A172 (cell line): ENCODE results near the genes GABARAP and MPDU1.

GRCh38 chr17:7218122-7218517, 693 bp upstream of the DLG4 start:
- RAMPAGE, long total RNA: no peak

DNA sequence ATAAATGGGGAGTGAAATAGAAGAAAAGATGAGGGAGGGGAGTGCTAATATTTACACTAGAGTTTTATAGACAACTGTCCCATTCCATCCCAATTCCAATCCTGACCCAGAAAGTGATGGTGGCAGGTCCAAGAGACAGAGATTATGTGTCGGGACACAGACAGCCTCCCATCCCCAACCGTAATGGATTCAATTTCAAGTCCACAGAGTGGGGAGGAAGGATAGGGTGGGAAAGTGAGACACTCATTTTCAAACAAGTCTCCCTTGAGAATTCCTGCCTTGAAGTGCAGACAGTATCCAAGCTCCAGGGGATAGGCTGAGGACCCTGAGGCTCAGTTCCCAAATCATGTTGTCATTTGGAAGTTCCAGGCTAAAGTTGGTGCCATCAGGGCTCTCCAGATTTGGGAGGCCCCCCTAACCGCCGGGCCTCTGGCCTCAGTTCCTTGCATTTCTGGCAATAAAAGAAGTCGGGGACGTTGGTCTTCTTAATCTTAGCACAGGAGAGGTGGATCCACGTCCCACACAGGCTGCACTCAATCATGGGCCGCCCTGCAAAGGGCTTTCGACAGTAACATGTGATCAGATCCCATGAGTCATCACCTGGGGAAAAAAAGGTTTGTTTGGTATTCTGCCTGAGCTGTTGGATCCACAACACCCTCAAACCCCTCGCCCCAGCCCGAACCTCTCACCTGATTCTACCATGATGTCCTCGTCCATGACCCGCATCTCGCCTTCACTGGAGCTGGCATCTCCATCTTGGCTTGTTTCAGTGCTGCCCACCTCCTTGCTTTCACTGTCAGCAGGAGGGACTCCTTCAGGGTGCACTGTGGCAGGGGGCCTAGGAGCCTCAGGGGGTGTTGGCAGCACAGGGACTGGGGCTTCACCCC, 1.2 kb upstream of the DVL2 start:
- RAMPAGE, long total RNA: no peak

GRCh38 chr17:7241999-7242913, at the start of gene GABARAP:
GABARAP (minus strand) TSS chr17:7242449.
- RAMPAGE, long total RNA: start-site peak on the minus strand at chr17:7242321-7242394, 1,853 and 3,853 reads in 2 replicates

DNA sequence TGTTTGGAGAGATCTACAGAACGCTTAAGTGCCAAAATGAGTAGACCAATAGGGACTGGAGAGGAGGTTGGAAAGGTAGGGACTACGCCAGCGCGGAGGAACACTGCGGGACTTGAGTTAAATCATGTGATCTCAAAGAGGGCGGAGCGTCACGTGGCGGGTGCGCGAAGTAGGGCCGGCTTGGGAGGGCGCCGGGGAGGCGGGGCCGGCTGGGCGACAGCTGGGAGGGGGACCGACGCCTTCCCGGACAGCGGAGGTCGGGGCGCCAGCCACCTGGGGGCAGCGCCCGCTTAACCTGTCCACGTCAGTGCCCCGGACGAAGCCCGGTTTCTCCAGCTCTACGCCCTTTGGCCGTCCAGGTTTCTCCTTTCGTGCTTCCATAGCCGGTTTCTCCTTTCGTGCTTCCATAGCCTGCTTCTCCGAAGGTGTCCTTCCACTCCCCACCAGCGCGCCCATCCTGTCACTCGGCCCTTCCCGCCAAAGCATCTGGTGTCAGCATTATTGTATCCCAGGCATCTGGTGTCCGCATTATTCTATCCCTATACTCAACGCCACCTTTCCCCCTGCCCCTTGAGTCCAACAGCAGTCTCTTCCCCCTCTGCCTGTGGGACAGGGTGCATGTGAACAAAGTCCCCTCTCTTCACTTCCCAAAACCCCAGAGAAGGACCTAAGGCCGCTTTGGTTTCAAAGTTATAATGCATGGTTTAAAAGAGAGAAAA, 824 bp upstream of the GABARAP start:
- RAMPAGE, long total RNA: no peak

- RAMPAGE, long total RNA: no peak
Measured at GRCh38 chr17:7262940-7263767, 876 bp upstream of the CLDN7 start.

GRCh38 chr17:7289323-7289722, 5.1 kb downstream of the YBX2 start:
- RAMPAGE, long total RNA: no peak

GRCh38 chr17:7311339-7312319, 3.5 kb downstream of the GPS2 start:
- RAMPAGE, long total RNA: no peak

- RAMPAGE, long total RNA: no peak
Measured at GRCh38 chr17:7312947-7313716, 2.0 kb downstream of the GPS2 start.

- RAMPAGE, long total RNA: no peak
Measured at GRCh38 chr17:7346319-7347244, 5.4 kb upstream of the KCTD11 start.

DNA sequence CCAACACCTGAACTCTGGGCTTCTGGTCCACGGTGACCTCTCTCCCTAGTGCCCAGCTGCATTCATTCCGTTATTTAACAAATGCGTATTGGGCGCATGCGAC, 1.1 kb upstream of the KCTD11 start:
- RAMPAGE, long total RNA: no peak

DNA sequence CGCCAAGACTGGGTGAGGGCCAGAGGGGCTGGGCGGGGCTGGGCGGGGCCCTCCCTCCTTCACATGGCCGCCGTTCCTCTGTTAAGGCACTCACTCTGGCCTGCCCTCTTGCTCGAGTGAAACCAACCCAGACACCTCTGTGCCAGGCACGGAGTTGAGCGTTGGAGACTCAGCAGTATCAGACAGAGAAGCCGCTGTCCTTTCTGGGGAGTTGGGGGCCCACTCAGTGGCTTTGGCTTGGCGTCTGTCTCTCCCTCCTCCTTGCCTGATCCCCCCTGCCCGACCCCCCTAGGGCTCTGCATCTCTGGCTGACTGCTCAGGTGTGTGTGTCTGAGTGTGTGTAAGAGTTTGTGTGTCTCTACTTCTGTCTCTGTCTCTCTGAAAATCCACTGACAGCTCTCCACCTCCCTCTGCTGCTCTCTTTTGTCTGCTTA, 4.0 kb upstream of the SPEM1 start:
- RAMPAGE, long total RNA: no peak

DNA sequence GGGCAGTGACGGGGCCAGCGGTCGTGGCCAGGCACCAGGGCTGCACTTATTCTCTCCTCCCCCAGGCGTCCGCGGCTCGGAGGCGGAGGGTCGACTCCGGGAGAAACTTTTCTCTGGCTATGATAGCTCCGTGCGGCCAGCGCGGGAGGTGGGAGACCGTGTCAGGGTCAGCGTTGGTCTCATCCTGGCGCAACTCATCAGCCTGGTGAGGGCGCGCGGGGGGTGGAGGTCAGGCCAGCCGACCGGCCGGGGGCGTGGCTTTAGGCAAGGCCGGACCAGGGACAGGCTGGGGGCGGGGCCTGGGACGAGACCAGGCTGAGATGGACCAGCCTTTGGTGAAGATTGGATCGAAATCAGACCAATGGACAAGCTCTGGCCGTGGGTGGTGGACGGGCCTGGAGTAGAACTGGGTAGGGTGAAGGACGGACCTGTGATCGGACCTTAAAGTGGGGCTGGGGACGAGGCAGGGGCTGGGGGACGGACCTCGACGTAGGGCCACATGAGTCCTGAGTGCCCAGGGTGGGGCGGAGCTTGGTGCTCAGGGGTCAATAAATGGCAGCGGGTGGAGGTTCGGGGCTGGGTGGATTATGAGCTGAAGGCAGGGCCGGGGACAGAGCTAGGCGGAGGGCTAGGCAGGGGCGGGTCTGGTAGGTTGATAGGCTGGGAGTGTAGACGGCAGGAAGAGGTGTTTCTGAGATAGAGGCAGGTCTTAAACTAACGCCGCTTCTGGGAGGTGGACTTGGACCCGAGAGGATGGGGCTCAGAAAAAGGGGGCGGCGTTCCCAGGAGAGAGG, 541 bp downstream of the CHRNB1 start:
- RAMPAGE, long total RNA: no peak

DNA sequence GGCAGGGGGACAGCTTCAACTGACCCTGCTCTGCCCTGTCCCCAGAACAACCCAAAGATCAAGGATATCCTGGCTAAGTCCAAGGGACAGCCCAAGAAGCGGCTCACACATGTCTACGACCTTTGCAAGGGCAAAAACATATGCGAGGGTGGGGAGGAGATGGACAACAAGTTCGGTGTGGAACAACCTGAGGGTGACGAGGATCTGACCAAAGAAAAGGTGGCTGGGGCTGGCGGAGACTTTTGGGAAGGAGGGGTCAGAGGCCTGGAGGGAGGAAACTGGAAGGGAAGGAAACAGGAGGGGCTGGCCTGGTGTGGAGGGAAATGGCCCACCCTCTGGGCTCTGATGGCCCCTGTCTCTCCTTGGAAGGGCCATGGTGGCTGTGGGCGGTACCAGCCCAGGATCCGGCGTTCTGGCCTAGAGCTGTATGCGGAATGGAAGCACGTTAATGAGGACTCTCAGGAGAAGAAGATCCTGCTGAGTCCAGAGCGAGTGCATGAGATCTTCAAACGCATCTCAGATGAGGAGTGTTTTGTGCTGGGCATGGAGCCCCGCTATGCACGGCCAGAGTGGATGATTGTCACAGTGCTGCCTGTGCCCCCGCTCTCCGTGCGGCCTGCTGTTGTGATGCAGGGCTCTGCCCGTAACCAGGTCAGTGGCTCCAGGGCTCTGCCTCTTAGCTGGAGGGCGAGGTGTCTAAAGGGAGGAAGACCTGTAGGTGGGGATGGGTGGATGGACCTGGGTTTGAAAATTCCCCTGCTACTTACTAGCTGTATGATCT, 15.3 kb downstream of the SLC35G6 start:
- RAMPAGE, long total RNA: no peak

DNA sequence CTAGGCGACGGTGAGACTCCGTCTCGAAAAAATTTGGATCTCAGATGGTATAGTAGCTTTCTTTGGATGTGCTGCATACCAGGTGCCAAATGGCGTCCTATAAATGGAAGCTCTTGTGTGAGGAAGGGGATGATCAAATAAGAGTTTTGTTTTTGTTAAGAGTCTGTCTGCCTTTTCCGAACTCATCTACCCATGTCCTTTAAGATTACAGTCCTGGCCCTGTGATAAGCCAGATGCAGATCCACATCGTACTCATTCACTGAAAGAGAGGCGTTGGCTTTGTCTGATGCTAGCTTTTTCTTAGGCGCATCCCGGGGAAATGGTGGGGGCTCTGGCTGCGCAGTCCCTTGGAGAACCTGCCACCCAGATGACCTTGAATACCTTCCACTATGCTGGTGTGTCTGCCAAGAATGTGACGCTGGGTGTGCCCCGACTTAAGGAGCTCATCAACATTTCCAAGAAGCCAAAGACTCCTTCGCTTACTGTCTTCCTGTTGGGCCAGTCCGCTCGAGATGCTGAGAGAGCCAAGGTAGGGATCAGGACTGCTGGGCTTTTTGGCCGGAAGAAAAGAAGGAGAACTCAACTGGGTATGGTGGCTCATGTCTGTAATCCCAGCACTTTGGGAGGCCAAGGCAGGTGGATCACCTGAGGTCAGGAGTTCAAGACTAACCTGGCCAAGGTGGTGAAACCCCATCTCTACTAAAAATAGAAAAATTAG, 26.9 kb downstream of the SLC35G6 start:
- RAMPAGE, long total RNA: no peak

DNA sequence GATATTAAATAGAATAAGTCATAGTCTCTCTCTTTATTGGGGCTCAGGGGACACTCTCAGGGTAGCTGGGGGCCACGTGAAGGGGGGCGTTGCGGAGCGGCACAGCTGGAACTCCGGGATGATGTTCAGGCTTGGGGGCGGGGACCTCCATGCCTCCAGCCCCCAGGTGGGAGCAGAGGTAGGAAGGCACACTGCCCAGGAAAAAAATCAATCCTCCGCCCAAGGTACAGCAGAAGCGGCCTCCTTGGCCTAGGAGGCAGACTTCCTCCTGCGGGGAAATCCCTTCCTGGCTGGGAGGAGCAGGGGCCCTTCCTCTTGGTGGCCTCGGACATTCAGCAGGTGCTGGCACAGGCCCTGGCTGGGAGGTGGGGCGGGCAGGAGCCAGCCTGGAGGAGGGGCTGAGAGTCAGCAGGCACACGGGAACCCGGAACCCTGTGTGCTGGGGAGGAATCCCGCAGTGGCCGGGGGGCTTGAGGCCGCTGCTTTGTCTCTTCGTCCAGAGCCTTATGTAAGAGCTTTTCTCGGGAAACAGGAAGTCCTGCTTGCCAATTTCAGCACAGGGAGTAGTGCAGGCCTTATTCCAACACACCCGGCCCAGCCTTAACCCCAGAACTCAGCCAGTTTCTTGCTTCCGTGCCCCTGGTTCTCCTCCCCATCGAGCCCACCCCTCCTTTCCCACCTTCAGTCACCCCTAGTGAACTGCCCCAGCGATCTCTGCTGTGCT, 520 bp upstream of the TNFSF13 start:
- RAMPAGE, long total RNA: no peak

GRCh38 chr17:7559757-7560195, 1.2 kb downstream of the TNFSF13 start:
- RAMPAGE, long total RNA: no peak

DNA sequence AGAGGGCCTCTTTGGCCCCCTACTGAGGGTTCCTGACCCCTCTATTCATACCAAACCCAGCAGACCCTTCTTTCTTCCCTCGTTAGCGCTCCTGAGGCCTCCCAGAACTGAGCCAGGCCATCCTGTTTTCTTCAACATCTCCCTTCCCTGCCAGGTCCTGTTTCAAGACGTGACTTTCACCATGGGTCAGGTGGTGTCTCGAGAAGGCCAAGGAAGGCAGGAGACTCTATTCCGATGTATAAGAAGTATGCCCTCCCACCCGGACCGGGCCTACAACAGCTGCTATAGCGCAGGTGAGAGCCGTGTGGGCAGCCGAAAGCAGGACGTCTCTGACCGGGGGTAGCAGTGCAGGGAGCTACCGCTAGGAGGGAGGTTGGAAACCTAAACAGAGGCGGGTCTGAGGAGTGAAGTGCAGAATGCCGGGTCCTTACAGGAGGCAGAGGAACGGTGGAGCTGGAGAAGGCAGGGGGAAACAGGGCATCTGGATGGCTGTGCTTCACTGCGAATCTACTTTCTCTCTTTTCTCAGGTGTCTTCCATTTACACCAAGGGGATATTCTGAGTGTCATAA, 1.4 kb upstream of the SENP3 start:
- RAMPAGE, long total RNA: no peak

DNA sequence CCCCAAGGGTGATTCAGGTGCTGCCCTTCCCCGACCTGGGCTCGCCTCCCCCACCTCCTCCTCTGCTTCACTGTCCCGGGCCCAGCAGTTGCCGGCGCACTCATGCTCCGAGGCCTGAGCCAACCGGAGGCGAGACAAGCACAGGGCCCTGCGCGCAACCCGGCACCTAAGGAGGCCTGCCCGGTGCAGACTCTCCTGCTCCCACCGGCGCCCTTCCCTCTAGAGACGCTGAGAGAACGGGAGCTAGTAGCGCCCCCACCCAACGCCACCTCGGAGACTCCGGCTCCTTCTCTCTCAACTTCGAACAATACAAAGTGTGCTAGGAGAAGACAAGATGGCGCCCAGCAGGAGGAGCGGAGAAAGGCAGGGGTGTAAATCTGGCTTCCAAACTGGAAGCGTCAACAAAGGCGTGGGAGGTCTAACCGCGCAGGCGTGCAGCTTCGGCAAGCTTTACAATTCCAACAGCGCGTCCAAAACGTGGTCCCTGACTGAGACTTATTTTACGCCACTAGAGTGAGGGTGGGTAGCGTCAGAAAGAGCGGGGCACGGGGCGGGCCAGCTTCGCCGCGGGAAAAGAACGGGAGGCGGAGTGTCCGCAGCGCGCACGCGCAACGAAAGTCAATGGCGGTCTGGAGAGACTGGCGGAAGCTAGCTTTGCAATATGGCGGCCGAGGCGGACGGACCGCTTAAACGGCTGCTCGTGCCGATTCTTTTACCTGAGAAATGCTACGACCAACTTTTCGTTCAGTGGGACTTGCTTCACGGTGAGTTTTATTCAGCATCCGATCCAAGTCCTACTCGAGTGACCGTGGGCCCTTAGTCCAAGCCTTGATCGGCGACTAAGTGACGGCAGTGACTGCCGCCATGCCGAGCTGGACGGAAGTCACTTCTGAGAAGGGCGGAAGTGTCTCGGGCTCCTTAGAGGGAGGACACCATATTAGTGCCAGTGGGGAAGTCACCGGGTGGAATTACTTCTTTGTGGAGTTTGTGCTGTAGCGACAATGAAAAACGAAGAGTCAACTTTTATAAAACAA, at the start of gene MPDU1:
Gene MPDU1, plus strand, starts transcription at position 651 of the 1,034 bp plus-strand sequence.
- RAMPAGE, long total RNA: start-site peak on the plus strand centred at position 654 of the sequence, 8 bp wide, 580 and 387 reads in 2 replicates

- RAMPAGE, long total RNA: no peak
Measured at GRCh38 chr17:7651037-7652212, 699 bp downstream of the ATP1B2 start.

DNA sequence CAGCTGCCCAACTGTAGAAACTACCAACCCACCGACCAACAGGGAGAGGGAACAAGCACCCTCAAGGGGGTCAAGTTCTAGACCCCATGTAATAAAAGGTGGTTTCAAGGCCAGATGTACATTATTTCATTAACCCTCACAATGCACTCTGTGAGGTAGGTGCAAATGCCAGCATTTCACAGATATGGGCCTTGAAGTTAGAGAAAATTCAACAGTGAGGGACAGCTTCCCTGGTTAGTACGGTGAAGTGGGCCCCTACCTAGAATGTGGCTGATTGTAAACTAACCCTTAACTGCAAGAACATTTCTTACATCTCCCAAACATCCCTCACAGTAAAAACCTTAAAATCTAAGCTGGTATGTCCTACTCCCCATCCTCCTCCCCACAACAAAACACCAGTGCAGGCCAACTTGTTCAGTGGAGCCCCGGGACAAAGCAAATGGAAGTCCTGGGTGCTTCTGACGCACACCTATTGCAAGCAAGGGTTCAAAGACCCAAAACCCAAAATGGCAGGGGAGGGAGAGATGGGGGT, 18.2 kb downstream of the TP53 start:
- RAMPAGE, long total RNA: no peak